Thyroid gland (tissue), 7 donors: ENCODE data around the genes PEAK3 and TMPRSS9.

DNA sequence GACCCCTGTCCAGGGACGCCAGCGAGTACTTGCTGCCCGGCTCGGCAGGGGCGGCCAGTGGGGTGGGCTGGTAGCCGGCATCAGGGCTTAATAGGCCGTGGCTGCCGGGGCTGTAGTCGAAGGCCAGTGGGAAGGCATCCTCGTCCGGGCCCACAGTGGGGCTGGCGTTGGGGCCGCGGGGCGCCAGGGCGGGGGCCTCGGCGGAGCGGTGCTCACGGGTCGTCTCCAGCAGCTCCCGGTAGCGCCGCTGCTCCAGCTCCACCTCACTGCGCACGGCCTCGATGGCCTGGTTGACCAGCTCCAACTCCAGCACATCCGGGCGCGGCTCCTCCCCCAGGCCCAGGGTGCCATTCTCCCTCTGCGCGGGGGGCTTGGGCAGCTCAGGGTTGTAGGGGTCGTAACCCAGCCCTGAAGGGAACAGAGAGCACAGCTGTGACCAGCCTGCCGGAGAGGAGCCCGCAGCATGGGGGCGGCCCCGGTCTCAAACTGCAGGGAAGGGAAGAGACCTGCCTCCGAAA, 16.2 kb upstream of the ATP8B3 start:
- PRO-cap, 2 experiments: no peak in any of the 2 experiments
- RAMPAGE, long total RNA, 5 experiments: no peak in any of the 5 experiments

DNA sequence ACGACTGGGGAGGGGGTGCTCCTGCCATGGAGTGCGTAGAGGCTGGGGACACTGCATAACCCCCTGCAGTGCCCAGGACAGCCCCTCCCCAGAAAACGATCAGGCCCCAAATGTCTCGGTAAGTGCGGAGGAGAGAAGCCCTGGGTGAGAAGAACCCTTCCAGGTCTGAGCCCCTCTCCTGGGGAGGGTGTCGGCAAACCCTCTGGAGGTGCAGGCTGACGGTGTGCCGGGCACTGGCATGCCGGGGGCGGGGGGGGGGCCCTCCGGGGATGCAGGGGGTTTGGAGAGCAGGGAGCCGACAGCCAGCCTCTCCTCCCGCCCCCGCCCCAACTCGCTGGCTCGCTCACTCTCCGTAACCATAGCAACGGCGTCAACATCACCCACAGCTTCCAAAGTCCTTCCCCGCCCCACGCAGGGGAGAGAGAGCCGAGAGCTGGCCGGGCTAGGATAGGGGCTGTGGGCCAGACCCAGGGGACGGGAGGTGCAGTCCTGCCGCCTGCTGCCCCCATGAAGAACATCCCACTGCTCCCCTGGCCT, 3.4 kb downstream of the KLF16 start:
- PRO-cap, 2 experiments: peak in 1 of 2 experiments; most common plus-strand start position 419 of the sequence (in 1); most common minus-strand start position 202 of the sequence (in 1)
- RAMPAGE, long total RNA, 5 experiments: no peak in any of the 5 experiments

- PRO-cap, 2 experiments: peak in 2 of 2 experiments; most common plus-strand start chr19:1864190 (in 2); most common minus-strand start chr19:1863977 (in 1)
- RAMPAGE, long total RNA, 5 experiments: no peak in any of the 5 experiments
These were observed 595 bp upstream of the KLF16 start for GRCh38 chr19:1863746-1864602.

DNA sequence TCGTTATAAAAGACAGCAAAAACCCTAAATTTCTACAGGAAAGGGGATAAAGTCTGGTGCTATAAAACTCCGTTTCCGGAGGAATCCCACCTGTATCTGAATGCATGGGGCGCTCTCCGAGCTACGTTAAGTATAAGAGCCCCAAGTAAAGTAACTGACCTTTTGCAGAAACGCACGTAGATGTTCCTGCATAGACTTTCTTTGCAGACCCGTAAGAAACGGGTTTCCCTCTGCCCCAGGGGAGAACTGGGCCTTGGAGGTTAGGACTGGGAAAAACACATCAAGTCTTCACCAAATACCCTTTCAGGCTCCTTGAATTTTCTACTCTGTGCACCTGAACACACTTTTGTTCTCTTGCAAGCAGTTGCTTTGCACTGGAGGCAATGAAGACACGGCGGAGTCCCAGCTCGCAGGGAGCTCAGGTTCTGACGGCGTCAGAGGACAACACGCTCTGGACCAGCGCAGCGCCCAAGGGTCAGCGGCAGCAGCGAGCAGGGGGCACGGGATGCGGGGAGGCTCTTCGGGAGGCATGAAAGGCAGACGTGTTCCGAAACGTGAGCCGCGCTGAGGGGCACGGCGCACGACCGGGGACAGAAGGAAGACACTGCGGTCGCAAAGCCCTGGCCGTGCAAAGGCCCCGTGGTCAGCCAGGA, 9.9 kb downstream of the ABHD17A start:
- PRO-cap, 2 experiments: no peak in any of the 2 experiments
- RAMPAGE, long total RNA, 5 experiments: no peak in any of the 5 experiments

DNA sequence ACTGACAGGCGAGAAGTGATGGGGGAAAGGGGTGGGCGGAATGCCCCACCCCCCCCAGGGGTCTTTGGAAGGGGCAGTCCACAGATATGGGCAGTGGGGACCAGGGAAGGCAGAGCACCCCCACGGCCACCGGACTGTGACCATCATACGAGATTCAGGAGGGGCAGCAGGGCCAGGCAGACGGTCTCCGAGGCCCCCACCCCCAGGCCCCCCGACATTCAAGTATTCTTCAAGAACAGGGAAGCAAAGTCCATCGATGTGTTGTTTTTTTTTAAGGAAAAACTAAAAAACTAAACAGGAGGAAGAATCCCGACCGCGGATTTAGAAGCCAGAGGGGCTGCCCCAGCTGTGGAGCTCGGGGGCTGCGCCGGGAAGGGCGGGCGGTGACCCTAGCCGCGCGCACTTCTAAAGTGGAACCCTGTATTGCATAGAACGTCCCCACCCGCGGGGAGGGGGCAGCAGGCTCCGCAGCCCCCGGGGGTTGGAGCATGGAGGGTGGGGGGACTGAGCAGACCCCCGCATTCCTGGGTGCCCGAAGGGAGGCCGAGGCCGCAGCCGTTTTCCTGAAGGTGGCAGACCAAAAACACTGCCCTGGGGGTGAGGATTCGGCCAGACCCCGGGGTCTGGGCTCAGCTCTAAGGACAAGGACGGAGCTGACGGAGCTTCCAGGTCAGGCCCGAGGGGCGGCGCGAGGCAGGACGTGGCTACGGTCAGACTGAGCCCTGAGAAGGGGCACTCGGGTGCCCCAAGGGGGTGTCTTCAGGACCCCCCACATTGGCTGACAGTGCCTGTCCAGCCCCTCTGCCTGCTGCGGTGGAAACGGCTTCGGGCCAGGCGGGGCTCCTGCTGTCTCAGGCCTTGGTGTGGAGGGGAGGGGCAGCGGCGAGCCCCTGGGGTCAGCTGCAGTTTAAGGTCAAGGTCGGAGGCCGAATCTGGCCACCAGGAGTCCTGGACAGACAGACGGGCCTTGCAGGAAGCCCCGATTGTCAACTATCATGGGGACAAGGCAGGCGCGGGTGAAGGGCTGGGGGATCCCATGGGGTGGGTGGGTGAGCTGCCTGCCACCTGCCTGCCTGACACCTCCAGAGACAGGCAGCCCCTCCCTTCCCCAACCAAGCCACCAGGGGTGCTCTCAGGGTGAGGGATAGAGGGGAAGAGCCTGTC, 12.7 kb downstream of the MKNK2 start:
- PRO-cap, 2 experiments: no peak in any of the 2 experiments
- RAMPAGE, long total RNA, 5 experiments: no peak in any of the 5 experiments

GRCh38 chr19:2079273-2079755, 16.8 kb downstream of the MOB3A start:
- PRO-cap, 2 experiments: no peak in any of the 2 experiments
- RAMPAGE, long total RNA, 5 experiments: no peak in any of the 5 experiments

DNA sequence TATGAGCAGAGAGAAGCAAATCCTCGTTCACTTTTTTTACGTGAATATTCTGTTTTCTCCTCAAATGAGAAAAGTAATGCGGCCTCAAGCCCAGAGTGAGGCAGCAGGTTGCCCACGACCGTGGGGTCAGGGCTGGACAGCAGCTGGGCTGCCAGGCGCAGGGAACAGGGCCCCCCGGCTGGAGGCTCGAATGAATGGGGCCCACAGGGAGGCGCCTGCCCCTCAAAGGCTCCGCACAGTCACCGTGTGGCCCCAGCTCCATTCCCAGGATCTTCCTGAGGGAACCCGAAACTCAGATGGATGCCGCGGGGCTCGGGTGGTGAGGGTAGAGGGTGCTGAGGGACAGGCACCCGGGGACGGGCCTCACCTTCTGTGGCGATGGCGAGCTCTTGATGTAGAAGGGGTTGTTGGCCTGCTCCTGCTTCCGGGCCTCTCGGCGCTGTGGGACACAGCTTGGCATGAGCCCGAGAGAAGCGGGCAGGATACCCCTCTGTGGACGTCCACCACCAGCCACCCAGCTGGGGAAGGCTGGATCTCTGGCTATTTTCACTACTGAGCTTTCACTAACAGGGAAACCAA, 19.2 kb downstream of the IZUMO4 start:
- PRO-cap, 2 experiments: no peak in any of the 2 experiments
- RAMPAGE, long total RNA, 5 experiments: no peak in any of the 5 experiments

DNA sequence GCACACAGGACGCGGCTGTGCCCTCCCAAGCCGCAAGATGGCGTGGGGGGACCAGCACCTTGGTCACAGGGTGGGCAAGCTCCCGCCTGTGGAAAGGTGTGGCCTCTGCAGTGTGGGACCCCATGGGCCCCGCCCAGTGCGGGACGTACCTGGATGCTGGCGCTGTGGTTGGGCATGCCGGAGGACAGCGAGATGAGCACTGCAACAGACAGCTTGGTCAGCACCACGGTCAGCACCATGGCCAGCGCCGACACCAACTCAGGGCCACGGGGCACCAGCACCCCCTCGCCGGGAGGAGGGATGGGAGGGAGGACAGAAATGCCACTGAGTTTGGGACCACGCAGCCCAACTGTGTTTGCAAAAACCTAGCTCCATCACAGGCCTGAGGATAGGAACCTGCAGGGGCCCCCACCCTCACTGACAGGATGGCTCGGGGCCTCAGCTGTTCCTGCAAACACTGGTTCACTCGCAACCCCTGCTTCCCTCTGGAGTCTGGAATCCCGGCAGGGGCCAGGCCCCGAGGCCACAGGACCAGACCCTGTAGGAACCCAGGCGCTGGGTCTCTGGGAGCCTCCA, 27.1 kb downstream of the IZUMO4 start:
- PRO-cap, 2 experiments: no peak in any of the 2 experiments
- RAMPAGE, long total RNA, 5 experiments: no peak in any of the 5 experiments

DNA sequence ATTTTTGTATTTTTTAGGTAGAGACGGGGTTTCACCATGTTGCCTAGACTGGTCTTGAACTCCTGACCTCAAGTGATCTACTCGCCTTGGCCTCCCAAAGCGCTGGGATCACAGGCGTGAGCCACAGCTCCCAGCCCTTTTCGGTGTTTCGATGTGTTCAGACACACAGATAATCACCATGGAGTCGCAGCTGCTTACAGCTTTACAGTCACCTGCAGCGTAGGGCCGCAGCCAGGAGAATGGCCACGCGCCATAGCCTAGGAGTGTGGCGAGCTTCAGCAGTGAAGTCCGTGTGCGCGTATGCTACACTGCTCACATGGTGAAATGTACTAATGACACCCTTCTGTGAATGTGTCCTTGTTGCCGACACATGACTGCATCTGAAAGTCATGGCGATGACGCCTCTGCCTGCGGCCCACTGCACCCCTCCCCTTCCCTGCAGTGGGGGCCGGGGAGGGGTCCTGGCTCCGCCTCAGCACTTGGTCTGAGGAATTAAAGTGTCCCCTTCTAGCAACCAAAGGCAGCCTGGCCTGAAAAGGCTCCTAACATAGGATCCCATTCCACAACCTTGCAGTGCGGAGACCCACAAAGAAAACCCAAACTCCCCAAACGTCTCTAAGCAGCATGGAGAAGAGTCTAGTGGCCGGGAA, 23.6 kb downstream of the AP3D1 start:
- PRO-cap, 2 experiments: no peak in any of the 2 experiments
- RAMPAGE, long total RNA, 5 experiments: no peak in any of the 5 experiments

DNA sequence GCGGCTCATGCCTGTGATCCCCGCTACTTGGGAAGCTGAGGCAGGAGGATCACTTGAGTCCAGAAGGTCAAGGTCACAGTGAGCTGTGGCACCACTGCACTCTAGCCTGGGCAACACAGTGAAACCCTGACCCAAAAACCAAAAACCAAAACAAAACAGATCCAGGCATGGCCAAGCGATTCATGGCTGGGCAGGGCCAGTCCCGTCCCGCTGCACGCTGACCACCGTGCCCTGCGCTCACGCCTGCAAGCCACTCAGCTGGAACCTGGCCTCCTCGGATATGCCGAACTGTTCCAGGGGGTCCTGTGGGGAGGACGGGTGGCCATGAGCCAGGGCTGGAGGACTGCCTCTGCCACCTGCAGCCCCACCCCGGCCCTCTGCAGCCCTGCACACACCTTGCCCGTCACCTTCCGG, 2.5 kb downstream of the PLEKHJ1 start:
- PRO-cap, 2 experiments: no peak in any of the 2 experiments
- RAMPAGE, long total RNA, 5 experiments: no peak in any of the 5 experiments

GRCh38 chr19:2237203-2237606, 581 bp downstream of the SF3A2 start:
- PRO-cap, 2 experiments: no peak in any of the 2 experiments
- RAMPAGE, long total RNA, 5 experiments: no peak in any of the 5 experiments

GRCh38 chr19:2281757-2282513, at the start of gene PEAK3:
PEAK3 (minus strand) TSS chr19:2282175.
- PRO-cap, 2 experiments: peak in 1 of 2 experiments; most common plus-strand start chr19:2282302 (in 1); most common minus-strand start chr19:2282196 (in 1)
- RAMPAGE, long total RNA, 5 experiments: no peak in any of the 5 experiments

DNA sequence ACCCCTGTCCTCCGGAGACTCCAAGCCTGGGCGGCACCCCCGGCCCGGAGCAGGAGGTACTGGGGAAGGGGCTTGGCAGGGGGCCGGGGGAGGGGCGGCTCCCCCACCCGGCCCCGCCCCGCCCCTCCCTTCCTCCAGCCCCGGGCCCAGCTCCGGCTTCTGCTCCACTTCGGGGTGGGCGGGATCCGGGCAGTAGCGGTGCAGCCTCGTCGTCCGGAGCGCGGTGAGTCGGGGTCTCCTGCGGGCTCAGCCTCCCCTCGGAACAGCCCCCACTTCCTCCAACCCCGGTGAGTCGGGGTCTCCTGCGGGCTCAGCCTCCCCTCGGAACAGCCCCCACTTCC, at the start of gene TMPRSS9:
Gene TMPRSS9, plus strand, starts transcription at position 192 of the 341 bp plus-strand sequence.
- PRO-cap, 2 experiments: no peak in any of the 2 experiments
- RAMPAGE, long total RNA, 5 experiments: no peak in any of the 5 experiments

- PRO-cap, 2 experiments: no peak in any of the 2 experiments
- RAMPAGE, long total RNA, 5 experiments: no peak in any of the 5 experiments
These were observed 9.5 kb downstream of the TIMM13 start for GRCh38 chr19:2417618-2418461.

DNA sequence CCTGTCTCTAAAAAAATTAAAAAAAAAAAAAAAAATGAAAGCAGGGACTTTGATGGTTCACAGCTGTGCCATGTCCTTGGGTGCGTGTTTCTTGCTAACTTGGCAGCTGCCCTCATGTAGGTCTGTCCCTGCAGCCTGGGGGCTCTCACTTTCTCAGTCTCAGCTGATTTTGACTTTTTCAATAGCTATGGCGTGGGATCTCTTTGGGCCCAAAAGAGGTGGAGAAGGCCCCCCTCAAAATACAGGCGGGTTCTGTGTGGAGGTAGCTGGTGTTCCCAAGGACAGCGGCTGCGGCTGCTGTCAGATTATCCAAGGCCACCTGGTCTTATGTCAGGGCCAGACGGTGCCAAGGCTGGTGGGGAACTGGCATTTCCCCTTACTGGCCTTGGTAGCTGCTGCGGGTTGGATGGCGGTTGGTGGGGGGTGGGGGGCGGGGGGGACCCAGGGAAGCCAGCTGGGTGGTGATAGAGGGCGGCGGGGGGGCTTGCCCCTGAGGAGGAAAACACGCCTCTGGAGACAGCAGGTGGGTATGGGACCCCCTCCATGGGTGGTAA, 4.3 kb downstream of the TIMM13 start:
- PRO-cap, 2 experiments: no peak in any of the 2 experiments
- RAMPAGE, long total RNA, 5 experiments: no peak in any of the 5 experiments

GRCh38 chr19:2463223-2463468, 6.4 kb upstream of the LMNB2 start:
- PRO-cap, 2 experiments: no peak in any of the 2 experiments
- RAMPAGE, long total RNA, 5 experiments: no peak in any of the 5 experiments

DNA sequence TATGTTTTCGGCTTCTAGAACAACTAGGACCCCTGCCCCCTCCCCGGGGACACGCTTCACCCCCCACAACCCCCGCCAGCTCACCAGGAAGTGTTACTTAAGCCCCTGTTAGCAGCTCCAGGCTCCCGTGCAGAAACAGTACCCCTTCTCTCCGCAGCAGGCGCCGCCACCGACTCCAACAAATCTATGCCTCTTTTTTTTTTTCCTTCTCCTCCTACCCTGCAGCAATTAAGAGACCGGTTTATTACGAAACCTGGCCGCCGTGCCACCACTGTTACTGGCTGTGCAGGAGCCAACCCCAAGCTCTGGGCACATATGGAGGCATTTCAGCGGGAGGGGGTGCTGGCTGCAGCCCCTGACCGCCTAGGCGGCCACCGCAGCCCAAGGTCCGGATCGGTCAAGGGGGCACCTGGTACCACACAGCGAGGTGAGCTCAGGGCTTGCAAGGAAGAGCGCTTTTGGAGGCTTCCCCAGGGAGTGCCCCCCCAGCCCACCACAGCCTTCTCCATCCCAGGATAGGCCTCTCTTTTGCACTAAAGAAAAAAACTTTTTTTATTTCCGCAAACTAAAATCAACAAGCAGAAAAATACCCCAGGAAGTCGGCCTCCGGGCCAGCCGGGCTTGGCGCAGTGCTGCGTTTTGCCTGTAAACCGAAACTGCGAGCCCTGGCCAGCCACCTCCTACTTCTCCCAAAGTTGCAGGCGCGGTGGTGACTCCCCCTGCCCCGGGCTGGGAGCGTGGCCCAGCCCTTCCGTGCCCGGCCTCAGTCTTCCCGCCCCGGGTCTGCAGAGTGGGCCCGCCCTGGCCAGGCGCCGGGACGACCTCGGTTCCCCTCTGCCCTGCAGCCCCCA, 2.6 kb downstream of the GADD45B start:
- PRO-cap, 2 experiments: peak in 2 of 2 experiments; most common plus-strand start position 244 of the sequence (in 2); most common minus-strand start position 188 of the sequence (in 2)
- RAMPAGE, long total RNA, 5 experiments: no peak in any of the 5 experiments

DNA sequence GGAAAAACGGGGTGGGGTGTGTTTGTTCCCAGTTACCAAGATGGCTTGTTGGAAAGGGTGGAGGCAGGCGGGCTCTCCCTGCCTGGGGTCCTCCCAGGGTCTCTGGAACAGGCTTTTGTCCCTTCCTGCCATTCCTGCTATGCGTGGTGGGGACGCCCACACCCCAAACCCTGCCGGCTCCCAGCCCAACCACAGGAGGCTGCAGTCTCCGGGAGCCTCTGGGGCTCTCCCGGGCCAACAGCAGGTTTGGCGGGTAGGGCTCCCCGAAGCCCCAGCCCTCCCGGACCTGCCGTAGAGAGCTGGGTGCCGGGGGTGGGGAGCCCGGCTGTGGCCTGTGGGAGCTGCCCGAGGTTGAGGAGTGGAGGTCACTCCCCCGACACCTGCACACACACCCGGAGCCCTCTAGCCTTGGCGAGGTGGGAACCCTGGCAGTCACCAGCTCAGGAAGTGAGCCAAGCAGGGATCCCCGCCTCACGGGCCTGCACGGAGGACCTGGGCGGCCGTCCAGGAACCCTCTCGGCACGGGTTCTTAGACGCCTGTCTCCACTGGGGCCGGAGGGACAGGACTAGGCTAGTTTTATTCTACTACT, 36.9 kb downstream of the GADD45B start:
- PRO-cap, 2 experiments: no peak in any of the 2 experiments
- RAMPAGE, long total RNA, 5 experiments: no peak in any of the 5 experiments

DNA sequence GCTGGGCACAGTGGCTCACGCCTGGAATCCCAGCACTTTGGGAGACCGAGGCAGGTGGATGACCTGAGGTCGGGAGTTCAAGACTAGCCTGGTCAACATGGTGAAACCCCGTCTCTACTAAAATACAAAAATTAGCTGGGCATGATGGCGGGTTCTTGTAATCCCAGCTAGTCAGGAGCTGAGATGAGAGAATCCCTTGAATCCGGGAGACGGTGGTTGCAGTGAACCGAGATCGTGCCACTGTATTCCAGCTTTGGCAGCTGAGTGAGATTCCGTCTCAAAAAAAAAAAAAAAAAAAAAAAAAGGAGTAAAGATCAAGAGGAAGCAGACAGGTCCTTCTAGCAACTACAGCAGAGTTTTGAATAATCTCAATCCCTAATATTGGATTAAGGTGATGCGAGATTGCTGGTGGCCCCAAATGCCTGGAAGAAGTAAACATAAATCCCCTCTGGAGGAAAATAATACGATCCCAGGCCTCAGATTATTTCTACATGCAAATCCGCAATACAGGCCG, 55.2 kb downstream of the GADD45B start:
- PRO-cap, 2 experiments: no peak in any of the 2 experiments
- RAMPAGE, long total RNA, 5 experiments: no peak in any of the 5 experiments

DNA sequence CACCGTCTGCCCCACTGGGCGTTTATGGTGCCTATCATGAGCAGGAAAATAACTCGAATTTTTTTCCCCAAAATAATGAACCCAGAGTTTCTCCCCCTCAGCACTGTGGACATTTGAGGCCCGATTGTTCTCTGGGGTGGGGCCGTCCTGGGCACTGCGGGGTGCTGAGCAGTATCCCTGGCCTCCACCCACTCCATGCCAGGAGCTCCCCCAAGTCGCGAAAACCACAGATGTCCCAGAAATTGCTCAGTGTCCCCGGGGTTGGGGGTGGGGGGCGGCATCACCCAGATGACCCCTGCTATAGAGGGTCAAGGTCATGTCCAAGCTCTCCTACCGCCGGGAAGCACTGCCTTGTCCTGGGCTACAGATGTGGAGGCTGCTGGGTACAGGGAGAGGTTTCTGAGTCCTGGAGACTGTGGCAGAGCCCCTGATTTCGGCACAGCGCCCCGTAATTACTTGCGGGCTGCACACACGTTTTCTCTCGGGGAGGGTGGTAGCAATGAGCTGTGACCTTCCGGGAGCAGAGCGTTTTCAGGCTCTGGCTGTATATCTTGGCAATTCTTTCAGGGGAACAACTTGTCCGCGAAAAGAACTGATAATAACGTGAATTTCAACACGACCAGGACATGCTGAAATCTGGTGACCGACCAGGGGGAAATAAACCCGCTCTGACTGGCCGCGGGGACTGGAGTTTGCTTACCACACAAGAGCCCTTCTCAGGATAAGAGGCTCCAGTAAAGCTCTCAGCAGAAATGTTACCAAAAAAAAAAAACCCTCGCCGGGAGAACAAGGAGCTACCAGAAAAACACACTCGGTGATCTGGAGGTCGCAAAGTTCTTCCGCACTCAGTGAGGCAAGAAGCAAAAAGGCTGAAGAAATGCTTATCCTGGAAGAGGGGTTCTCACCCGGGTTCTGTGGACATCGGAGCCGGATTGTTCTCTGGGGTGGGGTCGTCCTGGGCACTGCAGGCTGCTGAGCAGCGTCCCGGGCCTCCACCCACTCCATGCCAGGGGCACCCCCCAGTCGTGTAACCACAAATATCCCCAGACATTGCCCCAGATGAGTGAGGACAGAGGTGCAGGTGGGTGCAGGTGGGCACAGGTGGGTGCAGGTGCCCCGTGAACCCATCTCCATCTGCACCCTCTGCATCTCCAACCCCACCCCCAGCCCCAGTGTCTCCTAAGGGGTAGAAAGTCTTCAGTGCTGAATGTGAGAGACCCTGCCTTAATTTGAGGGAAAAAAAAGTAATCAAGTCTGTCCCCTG, 67.9 kb downstream of the GNG7 start:
- PRO-cap, 2 experiments: peak in 2 of 2 experiments; most common plus-strand start position 201 of the sequence (in 1); most common minus-strand start position 24 of the sequence (in 1)
- RAMPAGE, long total RNA, 5 experiments: start-site peak on the plus strand in 1 of 5 experiments, centred at position 861 of the sequence, 5 reads per replicate; start-site peak on the minus strand in 2 of 5 experiments, centred at positions 457 to 477 of the sequence, 20 to 22 reads per replicate